Sciatic nerve (tissue), 1 donor: ENCODE measurements around the genes AMPD1 and CSDE1.

DNA sequence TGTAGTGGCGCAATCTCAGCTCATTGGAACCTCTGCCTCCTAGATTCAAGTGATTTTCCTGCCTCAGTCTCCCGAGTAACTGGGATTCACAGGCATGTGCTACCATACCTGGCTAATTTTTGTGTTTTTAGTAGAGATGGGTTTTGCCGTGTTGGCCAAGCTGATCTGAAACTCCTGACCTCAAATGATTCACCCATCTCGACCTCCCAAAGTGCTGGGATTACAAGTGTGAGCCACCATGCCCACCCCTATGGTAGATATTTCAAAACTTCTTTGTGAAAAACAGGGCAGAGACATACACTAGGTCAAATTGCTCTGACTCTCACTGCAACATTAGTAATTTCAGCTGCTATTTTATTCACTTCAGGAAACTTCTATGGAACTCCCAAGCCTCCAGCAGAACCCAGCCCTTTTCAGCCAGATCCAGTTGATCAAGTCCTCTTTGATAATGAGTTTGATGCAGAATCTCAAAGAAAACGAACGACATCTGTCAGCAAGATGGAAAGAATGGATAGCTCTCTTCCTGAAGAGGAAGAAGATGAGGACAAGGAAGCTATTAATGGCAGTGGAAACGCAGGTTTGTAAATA, 174.2 kb downstream of the PHTF1 start:
- PRO-cap = no peak

DNA sequence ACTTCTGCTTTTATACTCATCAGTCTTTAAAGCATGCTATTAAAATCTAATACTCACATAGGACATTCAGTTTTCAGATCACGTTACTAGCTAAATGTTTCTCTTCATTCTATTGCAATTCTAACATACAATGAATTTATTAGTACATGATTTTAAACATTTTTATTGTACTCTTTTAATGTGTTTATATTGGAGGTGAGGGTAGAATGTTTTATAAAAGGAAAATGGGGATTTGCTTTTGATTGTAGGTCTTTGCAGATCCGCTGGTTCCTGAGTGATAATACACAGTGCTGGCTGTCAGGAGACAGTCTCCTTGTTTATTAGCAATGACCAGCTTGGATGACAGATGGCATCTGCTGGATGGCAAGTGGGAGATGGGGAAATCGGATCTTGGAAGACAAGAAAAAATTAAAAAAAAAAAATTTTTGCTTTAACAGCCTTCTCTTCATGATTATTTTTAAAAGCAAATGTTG, 4.3 kb upstream of the PHTF1 start:
- PRO-cap = no peak

DNA sequence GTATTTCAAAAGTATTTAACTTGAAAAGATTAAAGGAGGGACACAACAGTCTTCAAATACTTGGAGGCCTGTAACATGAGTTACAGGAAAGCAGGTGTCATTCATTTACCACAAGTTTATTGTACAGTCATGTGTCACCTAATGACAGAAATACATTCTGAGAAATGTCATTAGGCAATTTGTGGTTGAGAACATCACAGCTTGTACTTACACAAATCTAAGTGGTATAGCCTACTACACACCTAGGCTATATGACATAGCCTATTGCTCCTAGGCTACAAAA, 24.8 kb upstream of the PHTF1 start:
- PRO-cap = no peak

- PRO-cap = no peak
Measured at GRCh38 chr1:113804636-113805152, 7.6 kb downstream of the RSBN1 start.

DNA sequence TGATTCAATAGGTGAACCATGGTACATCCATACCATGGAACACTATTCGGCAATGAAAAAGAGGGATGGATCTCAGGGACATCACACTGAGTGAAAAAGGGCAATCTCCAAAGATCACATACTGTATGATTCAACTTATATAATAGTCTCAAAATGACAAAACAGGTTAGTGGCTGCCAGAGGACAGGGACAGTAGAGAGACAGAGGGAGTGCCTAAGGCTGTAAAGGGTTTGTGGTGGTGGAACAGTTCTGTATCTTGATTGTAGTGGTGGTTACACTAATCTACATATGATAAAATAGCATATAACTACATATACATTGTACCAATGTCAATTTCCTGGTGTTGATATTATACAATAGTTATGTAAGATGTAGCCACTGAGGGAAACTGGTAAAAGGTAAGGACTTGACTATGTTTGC, 3.7 kb downstream of the RSBN1 start:
- PRO-cap = no peak

GRCh38 chr1:113812789-113813078, 458 bp upstream of the RSBN1 start:
- PRO-cap = no peak

- PRO-cap = no peak
Measured at GRCh38 chr1:113931227-113931926, 2.3 kb downstream of the HIPK1 start.

DNA sequence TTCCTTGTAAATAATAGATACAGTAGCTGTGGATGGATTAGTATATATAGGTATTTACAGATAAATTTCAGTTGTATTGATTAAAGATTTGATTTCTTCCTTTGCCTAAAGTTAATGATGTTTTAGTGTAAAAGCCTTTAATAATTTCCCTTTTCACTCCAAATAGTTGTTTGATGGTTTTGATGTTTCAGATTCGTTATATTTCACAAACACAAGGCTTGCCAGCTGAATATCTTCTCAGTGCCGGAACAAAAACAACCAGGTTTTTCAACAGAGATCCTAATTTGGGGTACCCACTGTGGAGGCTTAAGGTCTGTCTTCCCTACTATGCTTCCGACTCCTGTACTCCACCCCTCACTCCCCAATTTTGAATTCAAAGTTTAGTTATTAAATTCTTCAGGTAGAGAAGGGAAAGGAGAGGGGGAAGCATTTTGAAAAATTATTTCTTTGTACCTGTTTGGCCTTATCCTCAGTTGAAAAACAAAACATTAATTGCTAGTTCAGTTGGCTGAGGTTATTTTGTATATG, 24.8 kb upstream of the OLFML3 start:
- PRO-cap = no peak

GRCh38 chr1:113969766-113970689, 9.2 kb upstream of the OLFML3 start:
- PRO-cap = no peak

DNA sequence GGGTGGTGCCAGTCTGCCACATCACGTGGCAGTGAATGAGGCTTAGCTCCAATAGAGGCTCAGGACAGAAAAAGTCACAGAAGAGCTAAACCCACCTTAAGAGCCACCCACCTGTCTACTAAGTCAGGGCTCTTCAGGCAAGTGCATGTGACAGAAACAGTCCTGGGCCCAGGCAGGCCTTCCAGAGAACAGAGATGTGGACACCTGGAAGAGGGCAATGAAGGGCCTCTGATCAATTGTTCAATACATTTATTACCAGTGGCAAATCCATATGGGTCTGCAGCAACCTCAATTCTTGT, 57.1 kb downstream of the OLFML3 start:
- PRO-cap = unidirectional peak, plus-strand start at position 193 of the sequence

- PRO-cap = no peak
Measured at GRCh38 chr1:114369806-114370396, 141.1 kb downstream of the TRIM33 start.

GRCh38 chr1:114397570-114398194, 113.3 kb downstream of the TRIM33 start:
- PRO-cap = no peak

DNA sequence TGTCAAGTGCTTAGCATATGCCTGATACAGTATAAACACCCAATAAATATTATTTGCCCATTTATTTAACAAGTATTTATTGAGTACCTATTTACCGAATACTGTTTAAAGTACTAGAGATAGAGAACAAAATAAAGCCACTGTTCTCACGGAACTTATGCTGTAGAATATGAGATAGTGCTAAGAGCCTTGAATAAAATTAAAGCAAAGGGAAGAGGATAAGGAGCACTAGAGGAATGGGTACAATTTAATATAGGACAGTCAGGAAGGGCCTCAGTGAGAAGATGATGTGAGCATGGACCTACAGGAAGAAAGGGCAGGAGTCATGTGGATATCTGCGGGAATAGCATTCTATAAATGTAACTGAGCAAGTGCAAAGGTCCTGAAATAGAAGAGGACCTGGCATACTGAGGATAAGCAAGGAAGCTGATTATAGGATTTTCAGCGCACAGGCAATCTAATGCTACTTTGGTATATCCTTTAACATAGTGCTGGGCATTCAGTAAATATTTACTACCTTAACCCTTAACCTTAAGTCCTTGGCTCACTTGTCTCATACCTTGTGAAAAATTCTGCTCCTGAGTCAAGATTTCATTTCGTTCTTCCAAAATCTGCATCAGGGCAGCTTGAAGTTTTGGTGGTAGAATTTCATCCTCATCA, 12.6 kb upstream of the BCAS2 start:
- PRO-cap = no peak

GRCh38 chr1:114611244-114611538, 29.8 kb upstream of the BCAS2 start:
- PRO-cap = no peak

DNA sequence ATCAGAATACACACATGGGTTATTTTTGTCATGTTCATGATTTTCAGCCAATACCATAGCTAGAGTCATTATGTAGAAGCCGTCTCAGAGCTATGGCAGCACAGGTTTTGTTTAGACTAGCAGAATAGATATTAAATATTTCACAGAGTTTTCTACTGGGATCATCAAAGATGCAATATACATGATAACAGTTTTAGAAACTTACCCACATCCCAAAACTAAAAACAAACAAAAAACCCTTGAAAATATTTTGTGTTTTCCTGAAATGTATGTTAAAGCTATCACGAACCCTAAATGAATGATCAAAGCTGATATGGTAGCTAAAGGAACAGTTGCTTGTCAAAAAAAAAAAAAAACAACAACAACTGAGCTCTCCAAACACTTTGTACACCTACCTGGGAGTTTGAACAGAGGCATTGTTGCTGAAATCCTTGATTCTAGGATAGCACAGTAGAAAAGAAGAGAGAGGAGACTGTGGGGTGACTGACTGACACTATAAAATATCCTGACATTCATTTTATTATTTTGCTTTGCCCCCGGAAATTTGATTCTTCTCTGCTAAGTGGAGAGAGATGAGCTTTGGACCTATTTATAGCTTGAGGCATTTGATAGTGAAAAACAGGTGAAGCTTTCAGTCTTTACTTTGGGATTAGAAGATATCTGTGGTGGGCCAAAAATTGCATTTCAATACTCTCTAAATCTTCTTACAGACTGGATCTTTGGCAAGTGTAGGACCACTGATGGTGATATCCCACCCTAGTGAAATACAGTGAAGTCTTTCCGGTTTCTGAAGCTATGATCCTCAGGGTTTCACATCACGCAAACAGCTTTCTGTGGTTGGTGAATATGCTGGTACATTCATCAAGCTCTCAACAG, at the start of gene AMPD1:
TSS of gene AMPD1 (minus strand) at position 492 of the 876 bp plus-strand sequence.
- PRO-cap = no peak

DNA sequence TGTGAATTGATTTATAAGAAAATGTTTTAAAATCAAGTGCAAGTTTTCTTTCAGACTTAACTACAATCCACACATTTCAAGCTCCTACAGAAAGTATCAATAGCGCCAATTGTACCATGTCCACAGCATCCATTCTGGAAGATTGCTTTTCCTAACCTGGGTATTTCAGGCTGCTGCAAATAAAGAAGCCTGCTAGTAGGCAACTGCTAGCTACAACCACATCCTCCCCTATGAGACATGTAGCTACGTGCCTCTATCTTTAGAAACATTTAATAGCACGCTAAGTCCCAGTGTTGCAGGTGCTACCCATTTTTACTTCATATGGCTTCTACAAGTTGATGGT, 7.3 kb upstream of the AMPD1 start:
- PRO-cap = no peak

DNA sequence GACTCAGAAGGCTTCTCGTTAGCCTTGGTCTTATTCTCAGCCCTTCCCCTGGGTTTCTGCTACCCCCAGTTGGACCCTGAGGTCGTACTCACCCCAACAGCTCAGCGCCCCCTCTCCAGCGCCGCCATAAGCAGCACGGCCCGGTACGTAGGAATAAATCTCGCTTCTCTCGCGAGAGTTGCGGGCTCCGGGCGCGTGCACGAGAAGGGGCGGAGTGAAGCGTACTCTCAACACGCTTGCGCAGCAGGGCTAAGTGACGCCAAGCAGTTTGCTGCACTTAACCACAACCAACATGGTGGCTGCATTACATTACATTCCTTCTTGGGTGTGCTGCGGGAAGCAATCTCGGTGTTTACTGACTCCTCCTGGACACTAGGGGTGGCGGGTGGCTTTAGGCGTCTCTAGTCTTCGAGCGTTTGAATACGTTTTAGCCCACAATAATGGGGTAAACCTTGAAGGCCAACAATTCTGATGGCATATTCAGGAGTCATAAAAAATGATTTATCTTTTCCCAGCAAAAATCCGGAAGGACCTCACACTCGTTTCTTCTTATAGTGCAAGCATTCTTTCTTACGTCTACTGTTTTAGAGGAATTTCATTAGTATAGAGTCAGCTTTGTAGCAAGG, at the start of gene CSDE1:
TSS of gene CSDE1 (minus strand) at position 152 of the 626 bp plus-strand sequence.
- PRO-cap = bidirectional peak, plus-strand start at position 286 of the sequence, minus-strand start at position 128 of the sequence

GRCh38 chr1:115090573-115091026, 1.3 kb upstream of the TSPAN2 start:
- PRO-cap = no peak

- PRO-cap = no peak
Measured at GRCh38 chr1:115139083-115139476, 49.8 kb upstream of the TSPAN2 start.

- PRO-cap = no peak
Measured at GRCh38 chr1:115331846-115332522, 6.1 kb downstream of the NGF start.